Airway epithelial cell (primary cell): ENCODE measurements around a stretch of chr10.

- RAMPAGE, long total RNA = no peak
These were observed 6.1 kb downstream of the AIFM2 start for GRCh38 chr10:70126568-70126902.

GRCh38 chr10:70137889-70138690 lies 5.5 kb upstream of the AIFM2 start:
- RAMPAGE, long total RNA = no peak

GRCh38 chr10:70231781-70232962 lies 1.1 kb downstream of the PPA1 start:
- RAMPAGE, long total RNA = no peak

- RAMPAGE, long total RNA = no peak
These were observed 20.9 kb upstream of the PPA1 start for GRCh38 chr10:70254061-70254660.

GRCh38 chr10:70424716-70426065 lies 16.3 kb downstream of the NODAL start:
- RAMPAGE, long total RNA = no peak

DNA sequence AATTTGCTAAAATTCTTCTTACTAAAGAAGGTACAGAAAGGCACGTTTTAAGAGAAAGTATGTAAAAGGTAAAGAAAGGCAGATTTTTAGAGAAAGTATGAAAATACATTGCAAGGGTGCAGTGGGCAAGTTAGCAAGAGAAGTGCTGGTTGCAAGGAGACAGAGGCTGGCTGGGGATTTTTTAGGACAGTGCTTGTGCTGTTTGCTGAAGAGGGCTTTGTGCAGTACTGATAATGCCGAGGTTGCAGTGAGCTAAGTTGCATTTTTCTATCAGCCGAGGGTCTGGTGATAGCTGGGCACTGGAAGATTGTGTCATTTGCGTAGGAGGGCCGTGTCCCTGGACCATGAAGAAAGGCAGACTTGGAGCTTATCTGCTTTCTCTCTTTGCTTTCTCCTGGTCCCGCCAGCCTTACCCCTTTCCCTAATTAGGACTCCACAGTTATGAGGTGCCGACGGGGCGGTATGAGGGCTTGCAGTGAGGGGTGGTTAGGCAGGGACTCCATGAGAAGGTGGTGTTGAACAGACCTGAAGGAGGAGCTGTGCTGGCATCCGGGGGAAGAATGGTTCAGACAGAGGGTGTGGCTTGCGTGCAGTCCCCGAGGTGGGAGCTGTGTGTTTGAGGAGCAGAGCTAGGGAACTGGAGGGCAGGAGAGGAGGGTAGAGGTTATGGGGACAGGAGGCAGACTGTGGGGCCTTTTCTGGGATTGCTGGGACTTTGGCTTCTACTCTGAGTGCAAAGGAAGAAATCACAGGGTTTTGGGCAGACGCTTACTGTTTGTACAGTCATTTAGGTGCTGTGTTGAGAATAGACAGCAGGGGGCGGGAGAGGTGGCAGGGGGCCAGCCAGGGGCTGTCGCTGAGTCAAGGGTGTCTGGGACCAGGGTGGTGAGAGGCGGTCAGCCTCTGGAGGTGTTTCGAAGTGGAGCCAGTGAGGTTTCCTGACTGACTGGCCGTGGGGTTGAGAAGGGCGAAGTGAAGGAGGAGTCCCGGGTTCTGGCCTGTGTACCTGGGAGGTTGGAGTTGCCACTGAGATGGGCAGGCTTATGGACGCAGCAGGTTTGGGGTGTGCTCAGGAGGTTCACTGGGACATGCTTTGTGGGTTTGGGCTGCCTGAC lies 43.5 kb downstream of the PRF1 start:
- RAMPAGE, long total RNA = no peak

- RAMPAGE, long total RNA = no peak
These were observed 43.5 kb downstream of the ADAMTS14 start for GRCh38 chr10:70715844-70716196.

GRCh38 chr10:71068677-71069210 lies 143.6 kb upstream of the UNC5B start:
- RAMPAGE, long total RNA = no peak

DNA sequence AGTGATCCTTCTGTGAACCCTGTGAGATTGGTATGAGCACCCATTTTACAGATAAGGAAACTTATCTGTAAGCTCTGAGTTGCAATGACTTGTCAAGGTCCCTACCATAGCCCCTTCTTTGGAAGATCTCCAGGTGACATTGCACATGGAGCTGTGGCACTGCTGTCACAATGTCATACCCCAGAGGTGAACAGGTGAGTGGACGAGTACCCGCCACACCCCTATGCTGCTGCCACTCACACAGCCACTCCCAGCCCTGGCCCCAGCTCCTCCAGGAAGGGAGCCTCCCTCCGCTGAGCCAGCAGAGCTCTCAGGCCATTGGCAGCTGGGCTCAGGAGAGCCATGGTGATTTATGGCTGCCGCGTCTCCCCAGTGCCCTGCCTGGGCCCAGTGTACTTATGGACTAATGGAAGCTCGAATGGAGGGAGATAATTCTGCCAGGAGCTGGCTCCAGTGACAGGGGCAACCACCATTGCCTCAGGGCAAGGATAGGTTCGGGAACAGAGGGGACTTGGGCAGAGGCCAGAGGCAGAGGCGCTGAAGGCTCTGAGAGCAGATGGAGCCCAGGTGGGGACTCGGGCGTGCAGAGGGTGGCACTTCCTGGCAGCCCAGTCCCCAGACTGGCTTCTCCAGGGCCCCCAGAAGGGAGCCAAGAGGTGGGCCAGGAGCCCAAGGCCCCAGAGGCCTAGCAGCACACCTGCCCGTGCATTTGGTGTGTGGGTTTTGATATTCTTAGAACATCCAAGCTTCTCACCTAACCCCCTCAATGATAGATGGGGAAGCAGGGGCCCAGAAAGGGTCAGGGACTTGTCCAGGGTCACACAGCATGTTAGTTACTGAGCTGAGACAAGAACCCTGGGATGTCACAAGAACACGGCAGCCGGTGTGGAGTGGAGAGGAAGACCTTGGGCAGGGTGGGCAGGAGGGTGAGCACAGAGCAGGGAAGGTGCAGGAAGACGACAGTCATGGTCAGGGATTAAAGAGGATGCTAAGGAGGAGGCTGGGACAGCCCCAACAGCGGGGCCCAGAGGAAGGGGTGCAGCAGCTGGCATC lies 44.0 kb downstream of the UNC5B start:
- RAMPAGE, long total RNA = no peak

- RAMPAGE, long total RNA = no peak
These were observed 5.8 kb upstream of the SLC29A3 start for GRCh38 chr10:71313153-71313780.

DNA sequence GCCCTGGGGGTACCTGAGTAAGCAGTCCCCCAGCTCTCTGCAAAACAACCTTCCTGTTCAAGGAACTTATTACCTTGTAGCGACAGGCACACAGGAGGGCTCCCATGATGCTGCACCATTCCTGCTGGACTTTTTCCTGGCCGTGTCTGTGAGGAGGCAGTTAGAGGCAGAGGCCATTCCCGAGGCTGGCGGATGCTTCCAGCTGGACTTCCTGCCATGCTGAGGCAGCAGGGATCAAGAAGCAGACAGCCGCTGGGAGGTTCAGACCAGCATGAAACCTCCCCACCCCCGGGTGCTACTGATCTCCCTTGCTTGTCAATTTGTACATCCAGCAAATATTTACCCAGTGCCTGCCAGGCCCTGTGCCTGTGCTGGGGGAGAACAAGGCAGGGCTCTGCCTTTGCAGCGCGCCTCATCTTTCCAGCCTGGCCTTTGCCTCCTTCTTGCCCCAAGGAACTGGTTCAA lies 28.8 kb downstream of the SLC29A3 start:
- RAMPAGE, long total RNA = no peak

DNA sequence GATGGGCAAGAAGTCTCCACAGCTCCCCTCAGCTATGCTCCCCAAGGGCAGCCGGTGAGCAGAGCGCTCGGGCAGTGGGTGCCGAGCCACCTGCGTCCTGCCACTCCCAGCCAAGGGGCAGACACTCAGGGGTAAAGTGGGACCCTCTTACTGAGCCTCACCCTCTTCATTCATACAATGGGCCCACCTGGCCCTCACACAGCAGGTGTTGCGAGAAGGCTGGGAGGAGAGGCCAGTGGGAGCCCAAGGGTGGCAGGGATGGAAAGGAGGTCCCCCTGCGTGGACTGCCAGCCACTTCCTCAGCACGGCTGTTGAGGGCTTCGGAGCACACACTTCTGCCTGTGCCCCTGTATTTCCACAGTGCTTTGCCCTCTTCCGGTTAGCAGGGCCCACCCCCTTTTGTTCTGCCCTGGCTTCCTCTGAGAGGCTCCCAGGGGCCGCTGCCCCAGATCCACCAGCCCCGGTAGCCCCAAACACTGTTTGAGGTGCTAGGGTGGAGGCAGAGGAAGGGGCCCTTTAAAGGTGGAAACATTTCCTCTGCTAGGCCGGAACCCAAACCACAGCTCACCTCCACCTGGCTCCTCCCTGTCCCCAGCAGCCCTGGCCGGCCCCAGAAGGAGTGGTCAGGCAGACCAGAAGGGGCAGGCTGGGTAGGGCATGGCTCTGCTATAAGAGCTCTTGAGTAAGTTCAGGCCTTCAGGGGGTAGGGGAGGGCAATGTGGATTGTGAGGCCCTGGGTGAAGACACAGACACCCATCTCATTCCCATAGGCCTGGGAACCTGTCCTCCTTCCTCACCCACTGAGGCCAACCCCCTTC lies 16.4 kb upstream of the C10orf105 start:
- RAMPAGE, long total RNA = no peak

DNA sequence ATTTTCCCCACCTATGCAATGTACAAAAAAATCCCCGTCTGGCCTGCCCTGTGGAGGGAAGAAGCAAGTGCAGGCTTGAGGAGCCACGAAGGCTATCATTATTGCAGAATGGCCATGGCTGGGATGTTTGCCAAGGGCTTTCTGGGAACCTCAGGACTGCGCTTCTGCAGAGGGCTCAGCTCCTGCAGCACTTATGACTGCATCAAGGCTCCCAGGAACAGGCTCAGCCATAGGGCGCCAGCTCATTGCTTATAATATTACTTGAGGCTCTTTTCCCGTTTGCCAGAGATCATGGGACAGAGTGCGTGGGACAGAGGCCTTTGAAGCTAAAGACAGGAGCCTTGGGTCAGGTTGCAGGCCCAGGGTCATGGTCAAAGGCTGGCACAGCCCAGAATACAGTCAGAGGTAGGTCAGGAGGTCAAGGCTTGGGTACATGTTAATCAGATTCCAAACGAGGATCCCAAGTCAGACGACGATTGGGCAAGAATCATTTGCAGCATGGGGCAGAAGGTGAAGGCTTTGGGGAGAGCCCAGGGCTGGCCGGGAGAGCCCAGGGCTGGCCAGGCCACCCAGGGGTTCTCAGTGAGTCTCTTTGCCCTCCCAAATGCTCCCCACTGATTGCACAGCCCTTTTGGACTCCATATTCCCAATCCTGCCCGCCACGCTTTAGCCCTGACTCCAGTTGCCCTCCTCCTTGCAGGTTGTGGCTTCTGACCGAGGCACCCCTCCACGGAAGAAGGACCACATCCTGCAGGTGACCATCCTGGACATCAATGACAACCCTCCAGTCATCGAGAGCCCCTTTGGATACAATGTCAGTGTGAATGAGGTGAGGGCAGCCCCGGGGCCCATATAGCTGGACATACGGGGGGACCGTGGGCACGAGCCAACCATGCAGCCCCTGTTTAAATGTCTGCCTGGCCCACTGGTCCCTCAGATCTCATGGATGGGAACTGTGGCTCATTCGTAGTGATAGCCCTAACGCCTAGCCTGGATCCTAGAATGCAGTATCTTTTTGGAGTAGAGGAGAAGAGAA lies 20.9 kb upstream of the C10orf105 start:
- RAMPAGE, long total RNA = no peak

DNA sequence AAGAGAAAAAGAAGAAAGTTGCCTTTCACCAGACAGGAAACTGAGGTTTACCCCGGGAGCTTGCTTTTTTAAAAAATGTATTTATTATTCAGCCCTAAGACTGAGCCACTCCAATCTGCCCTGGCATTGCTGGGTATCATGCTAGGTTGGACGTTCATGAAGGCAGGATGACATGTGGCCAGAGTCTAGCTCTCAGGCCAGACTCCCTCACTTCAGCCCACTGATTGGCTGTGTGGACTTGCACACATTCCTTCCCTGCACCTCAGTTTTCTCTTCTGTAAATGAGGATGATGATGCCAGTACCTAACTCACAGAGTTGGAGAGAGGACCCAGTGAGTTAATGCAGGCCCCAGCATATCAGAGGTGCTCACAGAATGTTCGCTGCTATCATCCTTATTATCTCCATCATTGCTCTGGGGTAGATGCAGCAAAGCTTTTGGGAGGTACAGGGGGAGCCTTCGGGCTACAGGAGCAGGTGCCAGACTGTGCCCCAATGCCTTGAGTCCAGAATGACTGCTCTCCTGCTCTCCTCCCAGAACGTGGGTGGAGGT lies 21.7 kb upstream of the C10orf105 start:
- RAMPAGE, long total RNA = no peak

- RAMPAGE, long total RNA = no peak
These were observed 22.6 kb upstream of the C10orf105 start for GRCh38 chr10:71742070-71742672.

- RAMPAGE, long total RNA = no peak
These were observed 25.9 kb downstream of the VSIR start for GRCh38 chr10:71747216-71747944.

DNA sequence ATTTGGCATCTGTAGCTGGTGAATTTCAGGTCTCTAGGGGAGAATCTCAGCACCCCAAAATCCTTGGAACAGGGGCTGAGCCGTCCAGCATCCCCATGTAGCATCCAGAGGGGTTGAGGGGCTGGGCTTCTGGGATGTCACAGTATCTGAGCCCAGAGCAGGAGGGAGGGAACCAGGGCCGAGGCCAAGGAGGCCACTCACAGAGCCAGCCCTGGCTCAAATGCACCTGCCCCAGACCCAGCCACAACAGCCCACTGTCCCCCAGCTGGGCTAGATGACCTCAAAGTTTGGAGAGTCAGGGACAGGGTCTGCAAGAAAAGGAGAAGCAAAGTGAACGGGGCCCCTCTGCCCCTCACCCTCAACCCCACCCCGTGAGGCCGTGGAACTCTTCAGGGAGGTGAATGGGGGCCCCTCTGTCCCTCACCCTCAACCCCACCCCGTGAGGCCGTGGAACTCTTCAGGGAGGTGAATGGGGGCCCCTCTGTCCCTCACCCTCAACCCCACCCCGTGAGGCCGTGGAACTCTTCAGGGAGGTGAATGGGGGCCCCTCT lies 22.3 kb downstream of the VSIR start:
- RAMPAGE, long total RNA = no peak

DNA sequence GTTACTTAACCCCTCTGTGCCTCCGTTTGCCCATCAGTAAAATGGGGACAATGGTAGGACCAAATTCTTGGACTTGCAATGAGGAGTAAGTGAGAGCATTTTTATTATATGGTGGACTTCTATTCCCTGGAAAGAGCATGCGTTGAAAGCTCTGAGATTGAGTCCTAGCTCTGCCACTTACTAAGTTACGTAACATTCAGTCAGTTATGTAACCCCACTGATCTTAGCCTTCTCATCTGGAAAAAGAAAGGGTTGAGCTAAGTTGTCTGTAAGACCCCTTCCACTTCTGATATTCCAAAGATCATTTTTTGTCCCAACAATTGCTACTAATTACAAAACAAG lies 18.7 kb downstream of the VSIR start:
- RAMPAGE, long total RNA = no peak

DNA sequence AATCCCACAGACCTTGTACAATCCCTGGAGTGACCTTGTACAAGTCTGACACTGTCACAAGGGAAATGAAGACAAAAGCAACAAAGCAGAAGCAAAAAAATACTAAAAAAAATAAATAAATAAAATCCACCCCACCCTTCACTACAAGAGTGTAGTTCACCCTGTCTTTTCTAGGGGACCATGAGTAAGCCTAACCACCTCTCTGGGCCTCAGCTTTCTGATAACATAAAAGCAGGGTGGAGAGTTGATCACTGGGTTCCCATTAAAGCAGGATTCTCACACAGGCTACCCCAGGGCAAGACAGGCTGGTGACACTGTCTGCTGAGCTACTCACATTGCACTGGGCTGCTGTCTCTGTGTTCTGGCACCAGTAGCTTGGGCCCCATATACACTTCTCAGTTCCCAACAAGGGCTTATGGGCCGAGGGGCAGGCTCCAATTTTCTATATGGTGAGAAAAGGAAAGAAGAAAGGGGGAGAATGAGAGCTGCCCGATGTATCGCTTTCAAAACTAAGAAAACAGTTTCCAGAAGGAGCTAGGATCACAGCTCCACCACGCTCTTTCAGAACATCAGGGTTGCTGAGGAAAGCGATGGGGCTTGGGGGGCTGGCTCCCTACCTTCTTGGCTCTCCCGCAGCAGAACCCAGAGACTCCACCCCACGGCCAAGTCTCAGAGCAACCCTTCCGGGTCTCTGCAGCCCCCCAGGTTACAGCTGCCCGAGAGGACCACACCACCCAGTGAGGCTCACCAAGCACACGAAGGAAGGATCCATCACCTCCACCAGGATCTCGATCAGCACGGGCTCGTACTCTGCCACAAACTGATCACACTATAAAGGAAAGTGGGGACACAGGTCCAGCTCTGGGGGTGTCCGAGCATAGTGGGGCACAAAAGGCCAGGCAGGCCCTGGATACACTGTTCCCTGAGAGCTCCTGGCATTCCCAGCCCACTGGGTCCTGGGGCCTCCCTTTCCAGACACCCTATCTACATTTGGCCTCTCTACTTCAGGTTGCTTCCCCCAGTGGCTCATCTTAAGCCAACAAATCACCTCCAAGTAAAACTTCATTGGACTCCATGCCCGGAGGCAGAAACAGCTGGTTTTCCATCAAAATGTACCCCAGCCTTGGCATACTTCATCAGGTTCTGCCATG lies 32.4 kb downstream of the PSAP start:
- RAMPAGE, long total RNA = no peak

GRCh38 chr10:71831042-71831673 lies 19.9 kb downstream of the PSAP start:
- RAMPAGE, long total RNA = no peak